ENCODE measurements around a stretch of chr1.

- PRO-cap = no peak
These were observed 4.1 kb downstream of the OLFML3 start for GRCh38 chr1:113983354-113983734.

DNA sequence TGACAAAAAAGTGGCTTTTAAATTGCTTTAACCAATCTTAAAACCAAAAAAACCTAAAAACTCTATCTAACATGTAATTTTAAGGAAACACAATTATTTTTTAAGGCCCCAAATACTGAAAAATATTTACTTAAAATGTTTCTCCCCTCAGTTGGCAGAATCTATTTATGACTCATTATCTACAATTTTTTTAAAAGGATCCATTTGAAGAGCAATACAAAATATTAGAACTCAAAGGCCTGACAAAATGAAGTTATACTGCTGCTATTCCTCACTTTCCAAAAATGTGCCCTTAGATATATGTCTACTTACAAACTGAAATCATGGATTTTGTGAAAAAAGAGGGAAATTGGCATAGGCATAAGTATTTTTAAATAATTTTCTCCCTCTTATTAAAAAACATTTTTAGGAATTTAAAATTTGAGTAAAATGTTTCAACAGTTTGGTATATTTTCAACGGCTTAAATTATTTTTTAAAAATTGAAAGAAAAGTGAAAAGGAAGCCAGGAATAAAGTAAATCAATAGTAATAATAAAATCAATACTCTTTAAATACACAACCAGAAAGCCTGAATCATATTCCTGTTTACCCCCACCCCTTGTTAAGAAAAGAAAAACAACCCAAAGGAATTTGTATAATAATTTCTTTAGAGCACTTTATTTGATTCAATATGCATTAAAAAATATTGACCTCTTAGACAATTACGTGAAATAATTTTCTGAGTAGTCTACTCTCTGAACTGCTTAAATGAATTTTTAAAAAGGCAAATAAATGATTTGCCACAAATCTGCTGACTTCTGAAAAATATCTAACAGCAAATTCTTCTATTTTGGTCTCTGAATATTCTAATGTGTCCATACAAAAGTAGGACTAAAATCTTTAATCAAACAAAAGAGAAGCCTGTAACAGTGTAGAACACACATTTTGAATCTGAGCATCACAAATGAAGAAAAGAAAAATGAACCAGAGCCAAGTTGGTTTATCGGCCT is 115.4 kb downstream of the TRIM33 start:
- PRO-cap = no peak

- PRO-cap = no peak
These were observed 105.5 kb downstream of the TRIM33 start for GRCh38 chr1:114405460-114405878.

DNA sequence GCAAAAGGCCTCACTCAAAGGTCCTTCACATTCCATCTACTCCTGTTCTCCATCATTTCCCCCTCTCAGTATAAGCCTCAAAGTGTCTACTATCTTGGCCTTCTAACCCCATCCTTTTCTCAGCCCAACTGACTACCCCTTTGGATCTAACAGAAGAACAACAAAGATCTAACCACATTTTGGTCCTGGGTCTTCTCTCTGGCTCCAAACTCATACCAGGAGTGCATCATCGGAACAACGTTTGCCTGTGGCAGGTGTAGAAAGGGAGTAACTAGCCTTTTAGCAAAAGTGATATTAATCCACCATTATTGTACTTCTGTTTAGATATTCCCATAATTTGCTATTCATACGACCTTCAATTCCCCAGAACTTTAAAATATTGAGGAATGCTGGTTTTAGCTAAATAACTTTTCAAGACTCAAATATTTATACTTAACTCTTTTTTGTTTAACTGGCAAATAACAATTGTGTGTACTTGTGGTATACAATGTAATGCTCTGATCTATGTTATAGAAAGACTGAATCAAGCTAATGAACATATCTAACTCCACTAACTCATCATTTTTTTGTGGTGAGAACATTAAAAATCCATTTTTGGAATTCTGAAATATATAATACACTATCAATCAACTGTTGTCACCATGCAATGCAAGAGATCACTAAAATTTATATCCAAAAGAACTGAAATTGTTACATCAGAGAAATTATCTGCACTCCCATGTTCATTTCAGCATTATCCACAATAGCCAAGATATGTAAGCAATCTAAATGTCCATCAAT is 90.6 kb downstream of the TRIM33 start:
- PRO-cap = no peak

- PRO-cap = no peak
These were observed 9.2 kb upstream of the AMPD1 start for GRCh38 chr1:114704571-114704981.

GRCh38 chr1:114726770-114727304 is 10.3 kb upstream of the NRAS start:
- PRO-cap = no peak

DNA sequence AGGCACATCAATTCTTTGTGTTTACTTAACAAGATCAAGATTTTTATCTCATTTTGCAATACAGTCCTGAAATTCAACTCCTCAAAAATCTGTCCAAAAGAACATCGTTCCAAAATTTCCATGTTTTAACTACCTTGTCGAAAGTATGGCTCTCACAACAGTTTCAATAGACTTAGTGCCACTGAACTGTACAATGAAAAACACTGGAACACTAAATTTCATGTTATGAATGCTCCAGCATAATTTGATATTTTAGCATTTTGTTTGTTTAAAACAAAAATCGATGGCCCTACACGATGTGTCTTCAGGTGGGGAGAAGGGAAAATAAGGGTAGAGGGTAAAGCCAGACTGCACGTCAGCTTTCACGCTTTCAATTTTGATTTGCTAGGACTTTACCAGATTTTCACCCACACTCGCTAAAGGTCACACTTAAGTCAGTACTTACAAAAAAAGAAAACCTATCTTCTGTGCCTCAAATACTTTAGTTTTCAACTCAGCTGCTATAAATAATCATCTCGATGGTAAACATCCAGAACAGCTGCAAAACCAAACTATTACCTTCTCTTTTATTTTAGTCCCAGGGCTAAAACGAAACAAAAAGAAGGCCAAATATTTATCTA is 1.9 kb downstream of the CSDE1 start:
- PRO-cap = unidirectional peak, plus-strand start at position 532 of the sequence

DNA sequence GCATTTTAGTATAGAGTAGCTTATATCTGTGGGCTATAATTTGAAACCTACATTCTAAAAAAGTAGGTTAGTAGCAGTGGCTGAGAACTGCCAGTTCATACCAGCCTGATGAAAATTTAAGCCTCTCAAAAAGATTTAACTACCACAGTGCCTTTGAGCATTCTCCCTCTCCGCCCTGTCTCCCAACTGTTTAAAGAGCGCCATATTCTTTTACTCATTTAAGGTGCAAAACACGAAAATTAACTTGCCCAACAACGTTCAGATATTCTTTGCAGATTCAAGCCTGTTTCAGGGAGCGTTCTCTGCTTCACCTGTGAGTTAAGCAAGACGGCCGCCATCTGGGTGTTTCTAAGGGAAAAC is 1.3 kb downstream of the CSDE1 start:
- PRO-cap = no peak

- PRO-cap = no peak
These were observed 21.7 kb downstream of the TSPAN2 start for GRCh38 chr1:115067561-115068052.

- PRO-cap = bidirectional peak, plus-strand start at chr1:115216474, minus-strand start at chr1:115216280
These were observed 121.9 kb downstream of the NGF start for GRCh38 chr1:115215956-115216734.

DNA sequence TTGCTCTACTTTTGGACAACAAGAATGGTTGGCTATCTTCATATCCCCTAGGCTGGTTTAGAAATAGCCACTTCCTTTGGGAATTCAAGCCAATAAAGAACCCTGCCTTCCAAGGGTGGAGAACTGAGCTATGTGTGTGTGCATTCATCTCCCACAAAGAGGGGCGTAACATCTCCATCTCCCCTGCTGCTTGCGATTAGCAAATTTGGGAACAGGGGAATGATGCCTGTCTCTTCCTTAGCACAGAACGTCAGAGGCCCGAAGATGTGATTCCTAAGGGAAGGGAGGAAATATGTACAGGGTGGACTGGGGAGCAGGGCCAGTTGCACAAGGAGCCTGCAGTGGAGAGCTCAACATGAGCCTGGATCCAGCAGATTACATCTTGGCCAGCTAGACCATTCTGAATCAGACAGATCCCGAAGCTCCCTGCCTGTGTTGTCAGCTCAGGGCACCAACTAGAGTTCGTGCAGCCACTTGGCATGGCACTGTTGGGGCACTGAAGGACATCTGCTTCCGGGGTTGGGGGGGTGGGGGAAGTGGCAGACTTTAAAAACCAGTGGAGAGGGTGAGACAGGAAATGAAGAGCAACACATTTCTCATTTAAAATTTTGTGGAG is 118.1 kb downstream of the NGF start:
- PRO-cap = bidirectional peak, plus-strand start at position 322 of the sequence, minus-strand start at position 249 of the sequence

GRCh38 chr1:115336724-115337107 is 1.3 kb downstream of the NGF start:
- PRO-cap = bidirectional peak, plus-strand start at chr1:115336961, minus-strand start at chr1:115336839

GRCh38 chr1:115650862-115651373 is 9.1 kb downstream of the VANGL1 start:
- PRO-cap = no peak

DNA sequence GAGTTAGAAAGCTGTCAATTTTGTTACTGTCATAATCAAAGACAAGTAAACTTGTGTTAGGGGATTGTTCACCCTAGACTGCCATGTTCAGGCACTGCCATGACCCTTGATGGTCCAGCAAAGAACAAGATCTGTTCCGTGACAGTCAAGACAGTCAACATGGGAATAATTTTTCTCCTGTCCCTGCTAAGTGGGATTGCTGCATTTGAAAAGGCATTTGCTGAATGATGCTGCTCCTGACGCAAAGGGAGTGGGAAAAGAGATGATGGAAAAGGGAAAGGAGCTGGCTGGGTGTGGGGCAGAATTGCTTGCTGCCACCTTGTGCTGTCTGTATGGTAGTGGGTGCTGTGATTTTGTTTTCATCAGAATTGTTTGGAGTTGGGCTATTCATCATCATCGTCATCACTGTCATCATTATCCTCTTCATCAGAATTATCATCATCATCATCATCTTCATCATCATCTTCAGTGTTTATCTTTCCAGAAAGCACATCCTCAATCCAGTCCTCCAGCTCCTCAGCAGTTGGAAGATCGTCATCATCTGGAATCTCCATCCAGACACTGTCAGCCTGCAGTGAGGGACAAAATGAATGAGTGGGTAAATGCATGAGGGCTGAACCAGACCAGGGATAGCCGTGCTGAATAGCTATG is 59.2 kb downstream of the VANGL1 start:
- PRO-cap = no peak

DNA sequence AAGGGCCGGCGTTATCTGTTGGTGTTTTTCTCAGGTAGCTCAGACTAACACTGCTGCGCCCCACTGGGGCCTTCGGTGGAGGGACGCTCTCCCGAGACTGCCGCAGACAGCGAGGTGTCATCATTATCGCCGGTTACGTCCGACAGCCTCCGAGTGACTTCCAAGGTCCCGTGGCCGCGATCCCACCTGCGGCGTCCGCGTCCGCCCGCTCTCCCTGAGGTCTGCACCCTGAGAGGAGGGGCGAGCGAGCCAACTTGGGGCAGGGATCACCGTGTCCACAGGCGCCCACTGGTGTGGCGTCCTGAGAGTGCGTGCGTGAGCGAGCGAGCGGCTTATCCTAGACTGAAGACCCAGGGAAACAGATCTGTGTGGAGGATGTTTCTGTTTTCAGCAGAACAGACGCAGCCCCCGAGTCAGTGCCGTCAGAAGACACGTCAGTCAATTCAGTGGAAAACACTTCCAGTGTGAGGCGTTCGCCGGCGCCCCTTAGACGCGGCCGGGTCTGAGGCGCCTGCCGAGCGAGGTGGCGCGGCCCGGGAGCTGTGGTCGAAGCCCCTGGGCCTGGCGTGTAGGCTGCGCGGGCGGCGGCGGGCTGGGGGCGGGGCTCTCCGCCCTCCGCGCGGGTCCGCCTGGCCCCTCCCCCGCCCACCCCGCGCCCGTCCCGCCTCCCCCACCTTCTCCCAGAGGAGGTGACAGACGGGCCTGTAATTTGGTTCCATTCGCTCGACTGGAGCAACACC is 12.6 kb downstream of the NHLH2 start:
- PRO-cap = bidirectional peak, plus-strand start at position 489 of the sequence, minus-strand start at position 350 of the sequence

GRCh38 chr1:115838198-115838787 is 2.6 kb downstream of the NHLH2 start:
- PRO-cap = no peak

DNA sequence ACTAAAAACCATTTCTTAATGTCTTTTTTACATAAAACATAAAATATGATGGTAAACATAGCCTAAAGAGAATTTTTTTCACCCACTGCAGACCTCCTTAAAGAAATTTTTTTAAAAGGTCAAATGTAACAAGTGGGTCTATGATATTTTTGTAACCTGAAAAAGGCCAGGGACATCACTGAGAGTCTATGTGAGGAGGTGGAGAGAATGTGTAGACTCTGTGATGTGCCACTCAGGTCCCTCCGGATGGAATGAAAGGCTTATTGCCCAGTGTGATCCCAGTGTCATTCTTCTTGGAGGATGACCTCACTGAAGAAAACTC is 36.4 kb downstream of the MAB21L3 start:
- PRO-cap = no peak

GRCh38 chr1:116268078-116268805 is 104.8 kb upstream of the ATP1A1 start:
- PRO-cap = no peak

DNA sequence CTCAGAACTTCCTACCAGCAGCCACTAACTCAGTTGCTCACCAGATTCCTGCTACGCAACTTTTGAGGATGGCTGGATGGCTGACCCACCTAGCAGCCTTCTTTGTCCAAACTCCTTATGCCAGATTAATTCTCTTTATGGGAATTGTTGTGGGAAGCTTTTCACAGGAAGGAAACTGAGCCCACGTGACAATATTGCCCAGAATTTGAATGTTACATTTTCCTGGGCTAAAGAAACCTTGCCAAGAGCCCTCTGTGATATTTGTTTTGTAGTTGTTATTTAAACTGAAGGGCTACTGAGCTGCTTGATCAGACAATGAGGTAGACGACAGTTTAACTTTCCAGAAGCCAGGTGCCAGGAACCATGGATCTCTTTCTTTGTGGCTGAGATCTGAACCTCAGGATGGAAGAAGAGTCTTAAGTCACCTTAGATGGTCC is 85.5 kb upstream of the ATP1A1 start:
- PRO-cap = no peak

GRCh38 chr1:116393162-116393685 is 20.2 kb downstream of the ATP1A1 start:
- PRO-cap = no peak